Astrocyte (in vitro differentiated cells and primary cell): Measurements from ENCODE around the gene VAPB.

GRCh38 chr20:57701039-57701669 is 8.7 kb downstream of the PMEPA1 start:
- PRO-cap, result no peak
- RRBS, 2 experiments, result no CpG with 5 or more reads among the region's 9 CpGs

DNA sequence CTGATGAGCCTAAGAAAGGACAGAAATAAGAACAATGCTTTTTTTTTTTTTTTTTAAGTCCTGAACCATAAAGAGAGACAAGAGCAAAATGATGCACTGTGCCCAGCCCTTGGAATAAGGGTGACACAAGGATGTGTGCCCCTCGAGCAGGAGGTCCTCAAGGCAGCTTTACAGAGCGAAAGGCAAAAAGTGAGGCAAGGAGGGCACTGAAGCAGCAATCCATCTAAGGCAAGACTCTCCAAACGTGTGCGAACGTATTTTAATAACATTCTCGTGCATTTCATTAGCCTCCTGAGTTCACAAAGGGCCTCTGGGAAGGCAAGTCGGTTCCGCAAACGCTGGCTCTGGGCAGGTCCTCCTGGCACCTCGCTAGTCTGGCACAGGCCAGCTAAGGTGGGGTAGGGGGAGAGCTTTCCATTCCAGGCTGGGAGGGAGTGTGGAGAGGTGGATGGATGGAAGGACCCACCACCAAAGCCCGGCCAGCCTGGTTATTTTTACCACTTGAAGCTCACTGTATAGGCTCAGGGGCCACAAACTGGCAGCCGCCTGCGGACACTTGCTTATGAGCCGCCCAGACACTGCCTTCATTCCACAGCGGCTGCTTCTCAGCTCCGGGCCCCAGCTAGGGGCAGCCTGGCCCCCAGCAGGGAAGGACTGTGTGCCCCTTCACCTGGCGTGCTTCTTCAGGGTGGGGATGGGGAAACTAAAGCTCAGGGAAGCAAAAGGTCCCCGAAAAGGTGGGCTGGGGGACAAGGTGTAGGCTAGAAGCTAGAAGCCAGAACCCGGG is 2.0 kb downstream of the PMEPA1 start:
- PRO-cap, result bidirectional peak, plus-strand start at position 294 of the sequence, minus-strand start at position 186 of the sequence
- RRBS, 2 experiments, result no CpG with 5 or more reads among the region's 19 CpGs

DNA sequence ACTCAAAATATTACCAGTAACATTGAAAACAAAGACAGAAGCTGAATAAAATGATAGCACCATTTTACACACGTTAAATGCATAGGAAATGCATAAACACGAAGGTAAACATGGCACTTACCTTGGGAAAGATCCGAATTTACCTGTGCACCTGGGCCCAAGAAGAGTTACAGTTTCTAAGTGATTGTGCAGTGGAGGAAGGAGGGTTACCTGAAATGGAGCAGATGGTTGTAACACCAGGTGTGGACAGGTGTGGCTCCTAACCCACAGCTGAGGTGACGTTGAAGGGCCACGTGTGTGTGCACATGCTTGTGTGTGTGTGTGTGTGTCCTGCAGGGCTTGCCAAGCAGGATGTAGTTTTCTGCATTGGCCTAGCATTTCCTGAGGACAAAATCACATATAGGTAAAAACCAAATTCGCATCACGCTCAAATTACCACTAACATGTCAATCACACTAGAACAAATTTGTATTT is 163.1 kb upstream of the C20orf85 start:
- PRO-cap, result no peak
- RRBS, 2 experiments, result no CpG with 5 or more reads among the region's 7 CpGs

DNA sequence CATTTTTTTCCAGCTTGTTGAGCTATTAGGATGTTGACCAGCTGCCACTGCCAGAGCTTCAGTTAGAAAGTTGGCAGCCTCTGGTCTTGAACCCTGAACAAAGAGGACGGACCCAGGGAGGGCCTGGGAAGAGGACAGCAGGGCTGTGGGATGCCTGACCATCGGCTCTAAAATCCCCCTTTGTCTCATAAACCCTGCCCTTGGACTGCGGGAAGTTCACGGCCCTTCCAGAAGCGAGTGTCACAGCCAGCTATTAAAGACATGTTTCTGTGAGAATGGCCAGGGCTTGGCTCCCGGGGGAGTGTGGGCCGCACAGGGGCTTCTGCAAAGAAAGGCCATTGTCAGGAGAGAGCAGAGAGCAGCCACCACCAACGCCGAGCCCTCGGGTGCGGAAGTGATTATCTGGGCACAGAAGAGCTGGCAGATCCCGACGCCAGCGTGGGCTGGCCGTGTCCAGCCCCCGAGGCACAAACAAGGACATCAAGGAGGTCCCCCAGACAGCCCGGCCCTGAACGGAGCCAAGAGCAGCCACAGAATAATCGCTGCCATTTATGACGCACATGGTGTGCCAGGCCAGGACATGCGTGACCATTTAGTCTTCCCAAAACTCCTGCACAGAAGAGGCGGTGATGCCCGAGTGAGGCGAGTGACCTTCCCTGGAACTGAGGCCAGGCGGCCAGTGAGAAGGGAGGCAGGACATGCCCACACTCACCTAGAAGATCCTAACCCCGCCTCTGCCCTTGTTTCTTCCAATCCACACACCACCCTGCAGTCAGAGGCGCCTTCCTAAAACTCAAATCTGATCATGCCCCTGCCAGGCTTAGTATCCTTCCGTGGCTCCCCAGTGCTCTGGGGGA is 111.0 kb upstream of the C20orf85 start:
- PRO-cap, result no peak
- RRBS, 2 experiments, result no CpG with 5 or more reads among the region's 28 CpGs

DNA sequence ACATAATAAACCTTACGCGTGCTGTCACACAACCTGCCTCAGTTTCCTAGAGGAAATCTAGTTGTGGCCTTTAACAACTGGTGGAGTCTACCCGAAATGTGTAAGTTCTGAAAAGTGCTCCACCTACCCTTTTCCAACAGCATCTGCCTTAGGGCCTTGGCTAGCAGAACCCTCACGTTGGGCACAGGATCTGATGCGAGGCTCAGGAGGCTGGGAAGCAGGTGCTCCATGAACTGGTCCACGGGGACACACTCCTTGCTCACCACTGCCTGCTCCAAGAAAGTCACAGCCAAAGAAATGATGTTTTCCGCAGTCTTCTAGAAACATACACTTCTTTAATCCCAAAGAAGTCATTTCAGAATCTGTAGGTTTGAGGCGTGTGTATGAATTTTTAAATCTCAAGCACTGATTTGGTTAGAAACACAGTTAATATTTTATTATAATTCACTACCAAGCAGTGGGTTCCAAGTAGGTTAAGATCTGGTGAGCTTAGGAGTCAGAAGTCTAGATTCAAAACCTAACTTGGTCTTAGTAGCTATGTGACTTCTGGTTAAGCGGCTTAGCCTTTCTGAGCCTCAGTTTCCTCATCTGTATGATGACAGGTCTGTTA is 4.2 kb upstream of the ANKRD60 start:
- PRO-cap, result no peak
- RRBS, 2 experiments, result no CpG with 5 or more reads among the region's 9 CpGs

DNA sequence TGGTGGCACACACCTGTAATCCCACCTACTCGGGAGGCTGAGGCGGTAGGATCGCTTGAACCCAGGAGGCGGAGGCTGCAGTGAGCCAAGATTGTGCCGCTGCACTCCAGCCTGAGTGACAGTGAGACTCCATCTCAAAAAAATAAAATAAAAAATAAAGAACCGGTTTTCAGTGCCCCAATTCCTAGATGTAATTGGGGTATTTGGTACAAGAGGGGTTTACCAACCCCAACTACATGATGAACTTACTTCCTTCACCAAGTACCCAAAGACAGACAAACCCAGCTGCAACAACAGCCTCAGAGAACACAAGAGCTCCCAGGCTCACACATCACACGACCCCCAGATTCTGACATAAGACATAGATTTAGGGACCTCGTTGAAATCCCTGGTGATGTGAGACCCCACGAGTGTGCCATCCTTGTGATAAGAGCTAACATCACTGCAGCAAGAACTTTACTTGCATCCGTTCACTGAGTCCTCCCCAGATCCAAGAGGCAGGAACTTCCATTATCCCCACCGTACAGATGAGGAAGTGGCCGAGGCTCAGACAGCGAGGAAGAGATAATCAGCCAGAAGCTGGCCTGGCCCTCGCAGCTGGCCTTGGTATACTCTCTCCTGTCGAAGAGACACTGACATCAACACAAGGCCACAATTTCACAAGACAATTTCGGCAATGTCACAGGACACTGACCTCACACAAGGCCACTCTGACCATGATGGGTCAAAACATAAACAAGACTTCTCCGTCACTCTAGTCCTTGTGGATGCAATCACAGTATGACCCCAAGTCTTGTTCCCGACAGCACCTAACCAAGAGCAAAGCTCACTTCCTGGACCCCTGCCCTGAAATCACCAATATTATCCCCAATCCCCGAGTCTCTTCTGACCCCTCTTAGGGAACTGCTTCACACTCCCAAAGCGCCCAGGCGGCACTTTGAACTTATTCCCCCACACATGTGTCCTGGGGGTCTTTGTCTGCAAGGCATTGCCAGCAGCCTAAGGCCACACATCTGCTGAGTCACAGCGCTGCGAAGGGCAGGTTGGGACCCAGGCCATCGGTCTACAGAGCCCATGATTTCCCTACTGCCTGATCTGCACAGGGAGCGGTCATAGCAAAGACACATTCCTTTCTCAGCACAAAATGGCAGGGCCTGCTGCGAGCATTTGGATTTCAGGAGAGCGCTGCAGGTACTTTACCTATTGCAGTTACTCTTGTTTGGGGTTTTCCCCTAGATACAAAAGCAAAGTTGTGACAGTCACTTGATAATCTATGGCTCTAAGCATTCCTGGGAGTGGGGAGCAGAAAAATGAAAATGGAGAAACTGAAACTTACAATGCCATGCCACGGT is 14.9 kb upstream of the VAPB start:
- PRO-cap, result no peak
- RRBS, 2 experiments, result no CpG with 5 or more reads among the region's 28 CpGs

GRCh38 chr20:58389045-58390028 is at the start of gene VAPB:
TSS of gene VAPB (plus strand) at chr20:58389229.
- PRO-cap, result bidirectional peak, plus-strand start at chr20:58389119, minus-strand start at chr20:58389000; bidirectional peak, plus-strand start at chr20:58389681, minus-strand start at chr20:58389565
- RRBS, 2 experiments, result 1 to 2% methylated on average over 46 to 59 of the region's 101 CpGs

DNA sequence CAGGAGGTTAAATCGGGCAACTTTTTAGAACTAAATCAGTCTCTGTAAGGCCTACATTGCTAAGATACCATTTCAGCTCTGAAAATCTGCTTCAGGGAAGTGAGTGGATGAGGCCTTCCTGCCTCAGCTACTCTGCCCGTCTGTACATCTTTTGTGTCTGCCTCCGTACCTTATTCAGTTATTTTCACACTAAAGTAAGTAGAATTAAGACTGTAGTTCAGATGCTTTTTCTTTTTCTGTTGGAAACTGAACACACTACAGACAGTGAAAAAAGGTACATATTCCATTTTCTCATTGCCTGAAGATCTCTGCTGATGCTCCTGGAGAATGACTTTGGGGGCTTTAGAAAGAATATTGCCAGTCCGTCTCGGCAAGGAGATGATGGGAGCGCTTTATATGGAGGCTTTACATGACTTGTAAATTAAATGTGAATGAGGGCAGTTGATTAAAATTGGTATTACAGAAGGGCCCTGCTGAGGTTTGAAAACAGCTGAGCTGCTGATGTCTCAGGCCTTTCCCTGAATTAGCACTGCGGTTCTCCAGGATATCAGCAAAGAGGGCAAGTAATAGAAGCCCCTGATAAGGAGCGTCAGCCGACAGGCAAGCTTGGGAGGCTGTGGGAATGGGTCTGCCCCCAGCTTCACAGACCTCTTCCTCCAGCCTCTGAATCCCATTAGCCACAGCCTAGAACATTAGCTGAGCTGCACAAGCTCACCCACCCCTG is 59.6 kb downstream of the VAPB start:
- PRO-cap, result no peak
- RRBS, 2 experiments, result no CpG with 5 or more reads among the region's 9 CpGs

GRCh38 chr20:58627351-58627987 is 23.6 kb upstream of the STX16 start:
- PRO-cap, result no peak
- RRBS, 2 experiments, result no CpG with 5 or more reads among the region's 11 CpGs

DNA sequence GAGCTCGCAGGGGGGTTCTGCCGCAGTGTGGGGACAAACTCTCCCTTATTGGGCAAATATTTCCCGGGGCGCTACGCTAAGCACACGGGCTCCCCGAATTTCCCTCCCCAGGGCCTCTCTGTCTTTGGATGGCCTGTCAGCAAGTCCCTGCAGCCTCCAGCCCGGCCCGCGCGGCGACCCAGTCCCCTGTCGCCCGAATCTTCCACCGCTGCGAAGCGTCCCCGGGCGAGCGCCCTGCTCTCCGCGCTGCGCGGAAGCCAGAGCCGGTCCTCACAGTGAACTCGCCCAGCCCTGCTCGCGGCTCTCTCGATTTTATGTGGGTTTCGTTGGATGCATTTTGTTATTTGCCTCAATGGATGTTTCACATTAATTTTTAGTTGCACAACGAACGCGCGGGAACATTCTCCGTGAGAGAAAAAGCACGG is 1.6 kb upstream of the STX16 start:
- PRO-cap, result no peak
- RRBS, 2 experiments, result 12 to 26% methylated on average over 18 to 23 of the region's 36 CpGs

DNA sequence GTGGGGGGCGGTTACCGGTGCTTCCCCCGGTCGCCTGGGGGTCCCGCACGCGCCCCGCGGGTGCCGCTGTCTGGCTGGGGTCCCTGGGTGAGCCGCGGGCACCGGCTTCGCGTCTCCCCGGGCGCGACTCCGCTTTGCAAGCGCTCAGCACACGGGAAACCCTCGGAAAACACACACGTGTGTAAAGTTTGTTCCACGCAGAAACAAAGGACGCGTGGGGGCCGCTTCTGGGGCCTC is 1.3 kb upstream of the STX16 start:
- PRO-cap, result no peak
- RRBS, 2 experiments, result 5 to 12% methylated on average over 10 of the region's 27 CpGs

GRCh38 chr20:58785347-58785643 is 92.7 kb downstream of the NPEPL1 start:
- PRO-cap, result no peak
- RRBS, 2 experiments, result no CpG with 5 or more reads among the region's 3 CpGs

GRCh38 chr20:58839374-58839994 is 51.7 kb upstream of the GNAS start:
- PRO-cap, result no peak
- RRBS, 2 experiments, result 21 to 31% methylated on average over 16 of the region's 31 CpGs

GRCh38 chr20:58877157-58878085 is 13.8 kb upstream of the GNAS start:
- PRO-cap, result no peak
- RRBS, 2 experiments, result no CpG with 5 or more reads among the region's 11 CpGs

- PRO-cap, result no peak
- RRBS, 2 experiments, result no CpG with 5 or more reads among the region's 3 CpGs
Observed at GRCh38 chr20:58892890-58893340, 1.7 kb downstream of the GNAS start.

DNA sequence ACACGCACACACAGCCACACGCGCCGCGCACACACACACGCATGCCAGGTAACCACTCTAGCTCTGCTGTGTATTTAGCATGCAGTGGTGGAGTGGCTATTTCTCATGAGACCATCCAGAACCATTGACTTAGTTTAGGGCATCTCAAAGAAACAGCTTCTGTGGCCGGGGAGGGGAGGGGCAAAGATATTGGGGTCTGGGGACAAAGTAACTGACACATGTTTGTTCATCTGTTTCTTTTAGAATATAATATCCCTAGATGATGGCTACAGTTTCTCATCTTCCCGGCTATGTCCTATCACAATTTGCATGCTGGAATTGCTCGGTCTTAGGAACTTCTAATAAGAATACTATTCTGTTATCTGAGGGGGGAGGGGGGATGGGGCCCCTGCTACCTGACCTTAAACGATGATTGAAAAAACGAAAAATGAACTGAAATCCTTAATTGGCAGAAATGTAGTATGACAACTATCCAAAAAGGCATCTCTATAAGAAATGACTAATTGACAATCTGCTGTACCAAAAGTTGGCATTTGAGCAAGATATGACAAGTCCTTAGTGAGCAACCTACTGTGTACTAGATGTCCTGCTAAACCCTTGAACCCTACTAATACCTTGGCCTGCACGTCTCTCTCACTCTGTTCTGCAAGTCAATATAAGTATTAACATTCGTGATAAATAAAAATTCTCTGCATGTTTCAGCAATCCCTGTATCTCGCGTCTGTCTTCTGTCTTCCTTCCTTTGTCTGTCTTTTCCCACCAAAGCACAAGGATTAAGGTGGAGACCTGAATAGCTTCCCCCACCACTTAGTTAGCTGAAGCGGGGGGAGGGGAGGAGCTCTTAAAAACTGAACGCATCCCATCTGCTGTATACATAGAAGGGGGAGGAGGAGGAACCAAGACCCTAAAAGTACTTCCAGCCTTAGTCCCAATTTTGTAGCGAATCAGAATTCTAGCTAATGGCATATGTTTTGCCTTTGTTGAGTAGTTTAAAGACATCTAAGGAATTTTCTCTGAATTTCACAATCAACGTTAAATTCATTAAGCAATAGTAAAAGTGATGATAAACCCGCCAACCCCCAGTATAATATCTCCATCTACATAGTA is 8.8 kb downstream of the GNAS start:
- PRO-cap, result unidirectional peak, plus-strand start at position 306 of the sequence
- RRBS, 2 experiments, result 50% methylated on average over 2 of the region's 20 CpGs; no CpG with 5 or more reads in 1 of the 2 experiments

DNA sequence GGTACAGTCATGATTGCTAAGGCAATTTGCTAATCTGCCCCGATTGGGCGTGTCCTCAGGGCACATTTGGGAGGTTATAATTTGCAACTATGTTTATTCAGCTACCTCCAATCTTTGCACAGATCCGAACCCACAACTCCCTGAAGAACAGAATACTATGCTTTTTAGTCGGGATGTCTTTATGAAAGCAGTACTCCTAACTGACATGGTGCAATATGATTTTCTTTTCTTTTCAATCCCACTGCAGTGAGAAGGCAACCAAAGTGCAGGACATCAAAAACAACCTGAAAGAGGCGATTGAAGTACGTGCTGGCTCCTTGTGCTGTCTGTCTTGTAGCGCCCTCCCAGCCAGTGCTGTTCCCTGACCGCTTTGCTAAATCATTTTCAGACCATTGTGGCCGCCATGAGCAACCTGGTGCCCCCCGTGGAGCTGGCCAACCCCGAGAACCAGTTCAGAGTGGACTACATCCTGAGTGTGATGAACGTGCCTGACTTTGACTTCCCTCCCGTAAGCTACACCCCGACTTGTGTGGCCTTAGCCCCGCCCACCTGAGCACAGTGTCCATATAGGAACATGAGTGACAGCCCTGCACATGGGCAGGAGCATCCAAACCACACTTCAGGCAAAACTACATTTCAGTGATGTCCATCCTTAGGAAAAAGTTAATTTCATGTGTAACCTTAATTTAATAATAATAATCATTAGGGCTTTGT is 12.2 kb downstream of the GNAS start:
- PRO-cap, result no peak
- RRBS, 2 experiments, result no CpG with 5 or more reads among the region's 15 CpGs

- PRO-cap, result no peak
- RRBS, 2 experiments, result no CpG with 5 or more reads among the region's 27 CpGs
Observed at GRCh38 chr20:58909009-58909898, 18.0 kb downstream of the GNAS start.

GRCh38 chr20:58909899-58910469 is 18.8 kb downstream of the GNAS start:
- PRO-cap, result no peak
- RRBS, 2 experiments, result no CpG with 5 or more reads among the region's 18 CpGs

DNA sequence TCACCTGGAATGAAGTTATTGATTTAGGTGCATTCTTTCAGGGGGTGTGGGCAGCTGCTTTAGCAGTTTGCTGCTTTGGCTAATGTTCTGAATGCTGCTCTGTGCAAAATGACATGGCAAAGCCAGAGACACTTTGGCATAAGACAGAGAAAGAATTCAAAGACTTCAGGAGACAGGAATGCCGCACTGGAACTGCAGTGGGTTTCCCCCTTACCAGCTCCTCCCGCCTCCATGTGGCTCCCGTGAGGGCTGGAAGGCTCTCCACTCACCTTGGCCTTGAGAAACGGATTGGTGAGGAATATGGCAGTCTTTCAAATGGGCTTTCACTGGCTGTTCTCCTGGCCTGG is 36.4 kb upstream of the NELFCD start:
- PRO-cap, result no peak
- RRBS, 2 experiments, result no CpG with 5 or more reads among the region's 4 CpGs